ENCODE data around the genes RPL23 and STAC2.

DNA sequence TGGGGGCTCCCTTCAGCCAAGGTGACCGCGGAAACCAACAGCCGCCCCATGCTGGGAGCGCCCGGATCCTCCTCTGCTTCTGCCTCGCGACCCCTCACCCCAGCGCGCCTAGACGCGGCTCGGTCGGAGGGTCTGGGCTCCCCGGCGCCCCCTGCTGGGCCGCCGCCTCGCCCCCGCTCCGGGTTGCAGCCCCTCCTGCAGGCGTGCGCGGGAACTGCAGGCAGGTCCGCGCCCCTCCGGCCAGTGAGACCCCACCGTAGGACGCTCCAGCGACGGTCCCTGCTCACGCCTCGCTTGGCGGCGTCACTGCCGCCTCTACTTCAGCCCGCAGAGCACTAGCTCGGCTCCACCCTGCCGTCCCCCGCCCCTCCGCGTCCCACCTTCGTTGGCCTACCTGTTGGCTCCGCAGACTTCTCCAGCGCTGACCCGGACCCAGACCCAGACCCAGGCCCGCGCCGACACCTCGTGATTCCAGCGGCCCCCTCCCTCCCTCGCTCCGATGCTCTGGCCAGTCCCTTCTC lies 675 bp upstream of the SRCIN1 start:
- RRBS, result no CpG with 5 or more reads among the region's 52 CpGs

GRCh38 chr17:38699069-38699563 lies 6.0 kb upstream of the MLLT6 start:
- RRBS, result no CpG with 5 or more reads among the region's 6 CpGs

- RRBS, result no CpG with 5 or more reads among the region's 38 CpGs
Observed at GRCh38 chr17:38747278-38747731, 831 bp downstream of the PCGF2 start.

- RRBS, result no CpG with 5 or more reads among the region's 17 CpGs
Observed at GRCh38 chr17:38798610-38799142, 680 bp downstream of the PIP4K2B start.

GRCh38 chr17:38839964-38840518 lies 1.2 kb downstream of the C17orf98 start:
- RRBS, result no CpG with 5 or more reads among the region's 14 CpGs

DNA sequence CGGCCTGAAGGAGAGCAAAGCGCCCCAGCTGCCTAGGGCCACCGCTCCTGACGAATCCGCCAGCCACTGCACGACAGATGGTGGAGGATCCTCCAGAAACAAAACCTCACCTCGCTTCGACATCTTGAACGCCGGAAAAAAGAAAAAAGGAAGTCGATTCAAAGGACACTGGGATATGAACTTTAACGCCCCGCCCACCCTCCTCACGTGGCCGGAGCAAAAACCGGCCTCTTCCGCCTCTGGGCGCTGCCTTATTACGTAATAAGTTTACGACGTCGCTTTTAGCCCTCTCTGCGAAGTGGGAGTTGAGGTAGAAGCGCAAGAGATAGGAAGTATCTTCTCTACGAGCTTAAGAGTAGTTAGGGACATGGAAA lies at the start of gene RPL23:
Gene RPL23, minus strand, starts transcription at position 134 of the 374 bp plus-strand sequence.
- RRBS, result under 1% methylated on average over 6 of the region's 25 CpGs

DNA sequence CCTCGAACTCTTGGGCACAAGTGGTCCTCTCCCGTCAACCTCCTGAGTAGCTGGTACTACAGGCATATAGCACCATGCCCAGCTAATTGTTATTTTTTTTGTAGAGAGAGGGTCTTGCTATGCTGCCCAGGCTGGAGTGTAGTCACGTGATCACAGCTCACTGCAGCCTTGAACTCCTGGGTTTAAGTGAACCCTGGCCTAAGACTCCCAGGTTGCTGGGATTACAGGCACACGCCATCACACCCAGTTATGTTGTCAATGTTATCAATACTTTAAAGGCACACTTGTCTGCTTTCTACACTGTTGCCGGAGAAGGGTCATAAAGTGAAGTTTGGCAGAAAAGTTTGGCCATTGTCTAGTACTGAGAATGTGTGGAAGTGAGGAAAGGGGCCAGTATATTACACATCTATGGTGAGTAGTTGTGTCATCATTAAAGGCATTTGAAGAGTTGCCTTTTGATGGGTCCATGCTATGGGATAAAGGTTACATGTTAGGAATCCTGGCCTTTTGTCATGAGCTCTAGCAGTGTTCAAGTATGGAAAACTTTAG lies 33.7 kb downstream of the LASP1 start:
- RRBS, result no CpG with 5 or more reads among the region's 5 CpGs

DNA sequence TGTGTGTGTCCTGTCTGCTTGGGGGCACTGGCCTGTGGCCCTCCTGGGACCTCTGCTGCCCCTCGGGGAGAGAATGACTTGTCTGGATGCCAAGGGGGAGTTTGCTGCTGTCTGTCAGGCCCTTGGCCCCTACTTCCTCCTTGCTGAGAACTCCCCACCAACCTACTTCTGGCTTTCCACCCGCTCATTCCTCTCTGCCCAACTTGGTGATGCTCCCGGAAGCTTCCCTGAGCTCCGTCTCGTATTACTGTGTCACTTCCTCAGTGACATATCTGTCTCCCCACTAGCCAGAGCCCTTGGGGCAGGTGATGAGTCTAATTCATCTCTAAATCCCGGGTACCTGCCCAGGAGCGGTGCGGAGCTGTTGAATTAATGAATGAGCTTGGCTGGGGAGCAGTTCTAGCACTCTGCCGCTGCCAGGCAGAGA lies 45.3 kb downstream of the FBXO47 start:
- RRBS, result 80% methylated on average over 4 of the region's 9 CpGs

DNA sequence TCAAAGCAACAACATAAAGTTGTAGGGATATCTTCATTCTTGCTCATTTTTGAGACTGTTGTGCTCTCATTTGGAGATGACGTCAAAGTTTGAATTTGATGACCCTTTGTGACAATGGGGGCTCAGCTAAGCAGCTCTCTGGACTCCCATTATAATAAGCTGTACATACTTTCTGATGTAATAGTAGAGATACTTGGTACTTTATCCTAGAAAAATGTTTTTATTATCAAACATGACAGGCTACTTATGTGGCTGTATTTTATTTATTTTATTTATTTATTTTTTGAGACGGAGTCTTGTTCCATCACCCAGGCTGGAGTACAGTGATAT lies 17.7 kb upstream of the FBXO47 start:
- RRBS, result no CpG with 5 or more reads among the region's 2 CpGs

GRCh38 chr17:39212772-39213459 lies 12.8 kb downstream of the STAC2 start:
- RRBS, result 80% methylated on average over 9 of the region's 16 CpGs

DNA sequence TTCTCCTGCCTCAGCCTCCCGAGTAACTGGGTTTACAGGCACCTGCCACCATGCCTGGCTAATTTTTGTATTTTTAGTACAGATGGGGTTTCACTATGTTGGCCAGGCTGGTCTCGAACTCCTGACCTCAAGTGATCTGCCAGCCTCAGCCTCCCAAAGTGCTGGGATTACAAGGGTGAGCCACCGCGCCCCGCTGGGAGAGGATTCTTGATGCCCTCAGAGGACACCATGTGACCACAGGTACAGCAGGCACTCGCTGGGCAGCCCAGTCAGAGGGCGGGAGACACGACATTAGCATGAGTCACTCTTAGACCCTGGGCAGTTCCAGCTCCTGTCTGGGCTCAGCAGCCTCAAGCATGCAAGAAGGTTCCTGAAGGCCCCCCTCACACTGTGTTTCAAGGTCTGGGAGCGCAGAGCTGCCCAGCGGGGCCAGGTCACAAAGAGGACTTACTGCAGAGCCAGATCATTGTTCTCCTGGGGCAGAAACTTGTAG lies 11.9 kb downstream of the STAC2 start:
- RRBS, result no CpG with 5 or more reads among the region's 10 CpGs

DNA sequence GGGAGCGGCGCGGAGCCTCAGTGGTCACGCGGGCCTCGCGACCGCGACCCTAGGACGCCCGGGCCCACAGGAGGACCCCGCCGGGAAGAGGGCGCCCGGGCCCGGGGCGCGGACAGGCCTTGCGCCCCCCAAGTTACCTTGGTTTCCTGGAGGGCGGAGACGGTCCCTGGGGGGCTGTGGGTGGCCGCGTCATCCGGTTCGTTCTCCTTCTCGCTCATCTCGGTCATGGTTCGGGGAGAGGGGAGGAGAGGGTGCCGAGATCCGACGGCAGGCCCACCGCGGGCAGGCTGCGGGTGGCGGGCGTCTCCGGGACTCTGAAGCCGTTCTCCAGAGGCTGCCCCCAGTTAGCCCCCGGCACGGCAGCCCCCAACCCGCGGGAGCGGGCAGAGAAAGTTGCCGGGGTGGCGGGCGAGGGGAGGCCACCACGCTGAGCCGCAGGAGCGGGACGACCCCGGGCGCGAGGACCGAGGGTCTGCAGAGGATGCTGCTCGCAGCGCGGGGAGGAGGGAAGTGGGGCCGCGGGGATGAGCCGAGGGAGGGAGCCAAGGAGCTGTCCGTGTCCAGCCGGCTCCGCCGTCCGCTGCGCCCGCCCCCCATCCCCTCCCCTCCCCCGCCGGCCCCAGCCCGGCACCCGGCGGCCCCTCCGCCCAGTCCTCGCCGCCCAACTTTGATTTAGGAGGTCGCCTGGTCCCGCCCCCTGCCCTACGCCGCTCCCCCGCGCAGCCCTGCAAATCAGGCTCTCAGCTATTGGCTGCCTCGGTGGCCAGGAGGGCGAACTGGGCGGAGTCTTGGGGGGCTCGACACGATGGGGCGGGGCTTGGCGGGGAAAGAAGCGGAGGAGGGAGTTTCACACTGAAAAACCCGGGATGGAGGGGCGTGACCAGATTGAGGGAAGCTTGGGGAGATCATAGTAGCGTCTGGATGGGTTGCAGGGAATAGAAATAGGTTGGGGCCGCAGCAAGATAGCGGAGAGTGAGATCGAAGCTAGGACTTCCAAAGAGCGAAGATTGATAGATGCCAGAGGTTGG lies at the start of gene STAC2:
Gene STAC2, minus strand, starts transcription at position 670 of the 1,028 bp plus-strand sequence.
- RRBS, result 79% methylated on average over 48 of the region's 96 CpGs

GRCh38 chr17:39361188-39361652 lies 40.2 kb downstream of the FBXL20 start:
- RRBS, result no CpG with 5 or more reads among the region's 2 CpGs

- RRBS, result no CpG with 5 or more reads among the region's 15 CpGs
Observed at GRCh38 chr17:39400101-39400907, 1.1 kb downstream of the FBXL20 start.

DNA sequence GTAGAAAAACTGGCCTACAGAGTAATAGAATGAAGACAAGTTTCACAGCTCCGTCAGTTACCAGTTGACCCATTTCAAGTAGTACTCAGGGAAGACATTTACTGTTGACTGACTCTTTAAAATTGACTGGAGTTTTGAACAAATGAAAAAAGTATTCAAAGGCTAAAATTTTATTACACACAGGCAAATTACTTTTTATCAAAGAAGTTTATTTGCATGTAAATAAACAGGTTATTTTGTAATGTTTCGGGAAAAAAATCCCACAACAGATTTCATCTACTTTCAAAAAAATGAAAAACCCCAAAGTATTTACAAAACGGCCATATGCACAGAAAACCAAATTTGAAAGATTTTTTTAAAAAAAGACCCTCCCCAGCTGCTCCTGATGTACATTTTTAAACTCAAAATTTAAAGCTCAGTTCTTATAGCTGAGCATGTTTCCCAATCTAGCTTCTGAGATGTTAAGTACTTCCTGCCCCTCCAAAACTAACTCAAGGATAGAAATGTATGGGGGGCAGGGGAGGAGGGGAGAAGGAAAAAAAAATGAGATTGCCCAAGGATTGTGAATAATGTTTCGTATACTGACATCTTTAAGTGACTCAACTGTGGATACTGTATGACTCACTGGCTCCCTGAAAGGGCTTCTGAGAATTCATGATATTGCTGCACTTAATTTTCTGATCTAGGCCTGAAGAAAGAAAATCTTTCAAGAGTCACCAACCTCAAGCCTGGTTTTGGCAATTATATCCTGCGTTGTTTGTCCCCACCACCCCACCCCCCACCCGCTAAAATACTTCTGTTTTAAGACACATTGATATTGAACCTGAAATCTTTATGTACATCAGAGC lies 2.9 kb upstream of the FBXL20 start:
- RRBS, result no CpG with 5 or more reads among the region's 6 CpGs

GRCh38 chr17:39485539-39485887 lies 24.2 kb downstream of the CDK12 start:
- RRBS, result 11% methylated on average over 1 of the region's 5 CpGs

- RRBS, result no CpG with 5 or more reads among the region's 10 CpGs
Observed at GRCh38 chr17:39622352-39622743, 4.4 kb upstream of the PPP1R1B start.

GRCh38 chr17:39627935-39628973 lies 1.5 kb downstream of the PPP1R1B start:
- RRBS, result no CpG with 5 or more reads among the region's 12 CpGs

- RRBS, result no CpG with 5 or more reads among the region's 9 CpGs
Observed at GRCh38 chr17:39628974-39629836, 2.5 kb downstream of the PPP1R1B start.

GRCh38 chr17:39631273-39631791 lies 4.6 kb downstream of the PPP1R1B start:
- RRBS, result 93% methylated on average over 3 of the region's 7 CpGs

All from CMK (cell line).